Keratinocyte (primary cell): ENCODE results near the genes ATG9A and DES.

DNA sequence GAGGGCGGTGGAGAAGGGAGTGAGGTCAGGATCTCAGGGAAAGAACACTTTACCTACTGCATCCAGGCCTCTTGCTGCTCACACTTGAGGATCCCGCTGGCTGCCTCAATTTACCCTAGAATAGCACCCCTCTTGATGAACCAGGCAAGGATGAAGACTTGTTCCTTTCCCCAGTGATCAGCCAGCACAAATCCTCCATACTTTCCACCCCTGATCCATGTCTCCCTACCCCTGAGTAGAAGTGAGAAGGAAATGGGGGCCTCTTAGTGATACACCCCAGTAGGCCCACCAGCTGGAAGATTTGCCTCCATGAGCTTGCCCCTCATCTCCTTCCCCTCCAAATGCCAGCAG is 14.3 kb downstream of the WNT10A start:
CAGE:
- cytosol, long polyA minus RNA = no peak
- cytosol, long polyA plus RNA = no peak
- long polyA plus RNA = no peak
- nucleus, long polyA minus RNA = no peak
- nucleus, long polyA plus RNA = no peak

DNA sequence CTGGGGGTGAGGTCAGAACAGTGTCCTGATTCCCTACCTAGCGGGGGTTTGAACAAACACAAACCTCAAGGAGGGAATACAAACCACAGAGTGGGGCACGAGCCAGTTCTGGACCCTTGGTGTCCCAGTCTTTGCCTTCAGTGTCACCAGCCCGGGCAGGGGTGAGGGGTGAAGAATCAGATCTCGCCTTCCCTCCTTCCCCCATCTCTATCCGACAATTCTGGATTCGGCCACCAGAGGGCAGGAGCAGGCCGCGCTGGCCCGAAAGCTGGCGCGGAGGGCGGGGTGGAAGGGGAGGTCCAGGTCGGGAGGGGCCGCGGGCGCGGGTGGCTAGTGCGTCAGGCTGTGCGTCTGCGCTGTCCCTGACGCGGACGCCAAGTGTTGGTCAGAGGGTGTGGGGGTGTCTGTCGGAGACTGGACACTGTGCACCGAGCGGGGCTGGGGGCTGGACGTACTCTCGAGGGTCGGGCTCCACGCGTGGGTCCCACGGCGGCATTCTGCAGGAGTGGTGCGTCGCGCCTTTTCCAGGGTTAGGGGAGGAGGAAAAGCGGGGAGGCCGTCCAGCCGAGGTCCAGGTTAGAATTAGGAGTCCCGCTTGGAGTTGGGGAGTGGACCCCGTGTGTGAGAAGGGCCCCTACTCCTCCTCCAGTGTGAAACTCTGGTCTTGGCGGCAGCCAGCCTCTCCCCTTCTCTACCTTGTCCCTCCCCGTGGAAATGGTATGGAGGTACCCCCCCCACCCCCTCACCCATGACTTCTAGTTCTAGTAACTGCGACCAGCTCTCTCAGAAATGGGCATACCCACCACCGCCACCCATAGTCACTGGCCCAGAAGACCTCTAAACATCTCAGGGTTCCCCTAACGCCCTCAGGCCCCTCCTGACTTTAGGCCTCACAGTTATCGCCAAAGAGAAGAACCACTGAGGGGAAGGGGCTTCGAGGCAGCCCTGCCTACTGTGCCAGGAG is 3.0 kb upstream of the CRYBA2 start:
CAGE:
- cytosol, long polyA minus RNA = no peak
- cytosol, long polyA plus RNA = no peak
- long polyA plus RNA = no peak
- nucleus, long polyA minus RNA = no peak
- nucleus, long polyA plus RNA = no peak

DNA sequence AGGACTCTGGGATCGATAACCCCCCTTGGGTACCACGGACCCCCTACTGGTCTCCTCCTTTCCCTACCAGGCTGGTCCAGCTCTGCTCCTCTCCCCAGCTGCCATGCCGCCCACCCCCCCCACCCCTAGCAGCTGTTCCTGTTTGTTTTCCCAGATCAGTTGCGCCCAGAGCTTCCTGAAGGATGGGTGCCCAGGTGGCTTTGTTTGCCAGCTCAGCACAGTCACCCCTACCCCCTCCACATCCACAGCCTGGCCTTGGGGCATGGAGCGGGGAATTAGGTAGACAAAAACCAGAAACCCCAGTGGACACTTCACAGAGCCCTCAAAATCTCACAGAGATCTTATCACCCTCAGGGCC is 3.7 kb upstream of the CRYBA2 start:
CAGE:
- cytosol, long polyA minus RNA = no peak
- cytosol, long polyA plus RNA = no peak
- long polyA plus RNA = no peak
- nucleus, long polyA minus RNA = no peak
- nucleus, long polyA plus RNA = no peak

GRCh38 chr2:219058574-219059483 is 1.9 kb downstream of the IHH start:
CAGE:
- cytosol, long polyA minus RNA = no peak
- cytosol, long polyA plus RNA = no peak
- long polyA plus RNA = no peak
- nucleus, long polyA minus RNA = no peak
- nucleus, long polyA plus RNA = no peak

CAGE:
- cytosol, long polyA minus RNA = no peak
- cytosol, long polyA plus RNA = no peak
- long polyA plus RNA = no peak
- nucleus, long polyA minus RNA = no peak
- nucleus, long polyA plus RNA = no peak
Observed at GRCh38 chr2:219116677-219117473, 43.7 kb downstream of the NHEJ1 start.

GRCh38 chr2:219140791-219141098 is 19.9 kb downstream of the NHEJ1 start:
CAGE:
- cytosol, long polyA minus RNA = no peak
- cytosol, long polyA plus RNA = no peak
- long polyA plus RNA = no peak
- nucleus, long polyA minus RNA = no peak
- nucleus, long polyA plus RNA = no peak

CAGE:
- cytosol, long polyA minus RNA = no peak
- cytosol, long polyA plus RNA = no peak
- long polyA plus RNA = no peak
- nucleus, long polyA minus RNA = no peak
- nucleus, long polyA plus RNA = no peak
Observed at GRCh38 chr2:219159653-219160128, 924 bp downstream of the NHEJ1 start.

GRCh38 chr2:219177548-219177981 is 510 bp upstream of the RETREG2 start:
CAGE:
- cytosol, long polyA minus RNA = no peak
- cytosol, long polyA plus RNA = no peak
- long polyA plus RNA = no peak
- nucleus, long polyA minus RNA = no peak
- nucleus, long polyA plus RNA = no peak

GRCh38 chr2:219208119-219208715 is 1.6 kb downstream of the ZFAND2B start:
CAGE:
- cytosol, long polyA minus RNA = no peak
- cytosol, long polyA plus RNA = no peak
- long polyA plus RNA = no peak
- nucleus, long polyA minus RNA = no peak
- nucleus, long polyA plus RNA = no peak

DNA sequence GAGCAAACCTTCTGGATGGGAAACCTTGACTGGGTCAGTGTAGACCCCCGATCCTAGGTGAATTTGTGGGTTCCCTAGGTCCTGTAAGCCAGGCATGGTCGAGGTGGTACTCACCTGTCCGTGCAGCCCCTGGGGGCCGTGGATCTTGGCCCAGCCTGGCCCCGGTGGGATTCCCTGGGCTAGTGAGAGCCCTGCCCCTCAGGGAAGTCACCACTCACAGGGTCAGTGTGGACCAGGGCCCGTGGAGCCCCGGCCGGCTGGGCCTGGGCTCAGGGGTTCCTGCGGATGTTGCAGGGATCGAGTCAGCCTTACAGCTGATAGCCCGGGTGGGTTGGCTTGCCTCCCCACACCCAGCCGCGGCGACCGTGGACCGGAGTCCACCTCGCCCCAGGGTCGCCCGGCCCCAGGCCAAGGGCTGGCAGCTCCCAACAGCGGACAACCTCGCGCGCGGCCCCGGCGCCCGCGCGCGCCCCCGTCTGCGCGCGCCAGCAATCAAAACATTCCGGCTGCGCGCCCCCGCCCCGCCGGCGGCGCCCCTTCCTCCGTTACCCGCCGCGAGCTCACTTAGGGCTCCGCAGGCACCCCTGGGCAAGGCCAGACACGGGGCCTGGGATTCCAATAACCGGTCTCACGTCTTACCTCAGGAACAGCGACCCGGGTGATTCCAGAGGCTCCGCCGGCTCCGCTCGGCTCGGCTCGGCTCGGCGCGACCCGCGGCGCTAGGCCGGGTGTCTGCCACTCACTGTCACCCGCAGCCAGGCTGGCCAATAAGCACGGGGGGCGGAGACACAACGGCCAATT is at the start of gene ATG9A:
Gene ATG9A (minus strand): TSS at position 741 of the 801 bp plus-strand sequence.
CAGE:
- cytosol, long polyA minus RNA = start-site peak on the minus strand centred at position 703 of the sequence, 86 bp wide, 36 reads
- cytosol, long polyA plus RNA = start-site peak on the minus strand centred at position 678 of the sequence, 72 bp wide, 17 and 26 reads in 2 replicates
- long polyA plus RNA = start-site peak on the minus strand centred at position 692 of the sequence, 29 bp wide, 107 and 67 reads in 2 replicates
- nucleus, long polyA minus RNA = no peak
- nucleus, long polyA plus RNA = start-site peak on the minus strand centred at position 701 of the sequence, 52 bp wide, 63 and 34 reads in 2 replicates

GRCh38 chr2:219254868-219255342 is 1.2 kb upstream of the TUBA4A start:
CAGE:
- cytosol, long polyA minus RNA = no peak
- cytosol, long polyA plus RNA = no peak
- long polyA plus RNA = no peak
- nucleus, long polyA minus RNA = no peak
- nucleus, long polyA plus RNA = no peak

DNA sequence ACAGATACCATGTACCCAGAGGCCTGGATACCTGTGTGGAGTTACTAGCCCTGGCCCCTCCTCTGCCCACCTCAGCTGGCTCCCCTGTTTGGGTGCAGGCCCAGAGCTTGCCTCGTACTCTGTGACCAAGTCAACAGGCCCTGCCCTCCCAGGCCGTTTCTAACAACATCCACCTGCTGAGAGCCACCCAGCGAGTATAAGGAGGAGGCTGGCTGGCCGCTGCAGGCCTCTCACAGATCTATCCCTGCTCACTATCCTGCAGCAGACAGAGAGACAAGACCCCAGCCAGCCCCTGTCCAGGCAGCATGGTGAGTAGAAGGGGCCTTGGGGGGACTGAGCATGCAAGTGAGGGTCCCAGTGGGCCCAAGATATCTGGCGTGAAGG is 12.5 kb upstream of the TUBA4A start:
CAGE:
- cytosol, long polyA minus RNA = no peak
- cytosol, long polyA plus RNA = no peak
- long polyA plus RNA = no peak
- nucleus, long polyA minus RNA = no peak
- nucleus, long polyA plus RNA = no peak

CAGE:
- cytosol, long polyA minus RNA = no peak
- cytosol, long polyA plus RNA = no peak
- long polyA plus RNA = no peak
- nucleus, long polyA minus RNA = no peak
- nucleus, long polyA plus RNA = no peak
Observed at GRCh38 chr2:219277656-219278656, 1.2 kb upstream of the DNAJB2 start.

GRCh38 chr2:219285806-219287035 is 7.1 kb downstream of the DNAJB2 start:
CAGE:
- cytosol, long polyA minus RNA = no peak
- cytosol, long polyA plus RNA = no peak
- long polyA plus RNA = no peak
- nucleus, long polyA minus RNA = no peak
- nucleus, long polyA plus RNA = no peak

GRCh38 chr2:219289406-219290364 is 10.5 kb downstream of the DNAJB2 start:
CAGE:
- cytosol, long polyA minus RNA = no peak
- cytosol, long polyA plus RNA = no peak
- long polyA plus RNA = no peak
- nucleus, long polyA minus RNA = no peak
- nucleus, long polyA plus RNA = no peak

DNA sequence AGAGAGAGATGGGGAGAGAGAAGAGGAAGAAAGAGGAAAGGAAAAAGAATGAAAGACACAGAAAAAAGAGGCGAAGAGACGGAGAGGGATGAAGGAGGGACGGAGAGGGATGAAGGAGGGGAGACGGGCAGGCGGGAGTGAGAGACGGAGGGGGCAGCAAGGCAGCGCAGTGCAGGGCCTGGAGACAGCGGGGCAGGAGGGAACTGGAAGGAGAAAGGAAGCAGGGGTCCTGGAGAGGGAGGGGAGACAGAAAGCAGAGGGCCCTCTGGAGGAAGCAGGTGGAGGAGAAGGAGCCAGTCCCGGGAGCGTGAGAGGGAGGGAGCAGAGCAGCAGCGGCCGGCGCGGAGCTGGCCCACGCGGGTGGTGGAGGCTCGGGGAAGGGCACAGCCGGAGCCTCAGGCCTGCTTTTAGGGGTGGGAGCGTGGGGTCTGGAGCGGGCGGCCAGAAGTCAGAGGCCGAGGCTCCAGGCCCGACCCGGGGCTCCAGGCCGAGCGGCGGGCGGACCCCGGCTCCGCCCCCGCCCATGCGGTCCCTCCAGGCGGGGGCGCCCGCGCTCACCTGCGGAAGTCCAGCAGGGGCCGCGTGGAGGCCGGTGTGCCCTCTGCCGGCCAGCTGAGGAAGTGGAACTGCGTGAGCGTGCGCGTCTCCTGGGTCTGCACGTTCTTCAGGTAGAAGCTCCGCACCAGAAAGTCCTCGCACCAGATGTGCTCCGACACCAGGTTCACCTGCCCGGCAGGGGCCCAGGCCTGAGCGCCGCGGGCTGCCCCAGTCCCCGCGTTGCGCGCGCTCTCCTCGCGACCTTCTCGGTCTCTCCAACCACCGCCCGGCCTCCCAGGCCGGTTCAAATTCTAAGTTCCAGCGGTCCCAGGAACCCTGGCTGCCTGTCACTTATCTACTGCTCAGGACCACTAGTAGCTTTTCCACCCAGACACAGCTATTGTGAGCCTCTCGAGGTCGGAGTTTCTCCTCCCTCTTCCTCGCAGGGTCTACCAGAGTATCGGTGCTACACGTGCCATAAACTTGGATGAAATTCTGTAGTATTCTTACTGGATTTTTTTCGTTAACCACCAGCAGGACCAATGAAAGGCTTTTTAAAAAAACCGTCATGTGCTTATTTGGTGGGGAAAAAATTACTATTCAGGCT is 14.4 kb downstream of the PTPRN start:
CAGE:
- cytosol, long polyA minus RNA = no peak
- cytosol, long polyA plus RNA = no peak
- long polyA plus RNA = no peak
- nucleus, long polyA minus RNA = no peak
- nucleus, long polyA plus RNA = no peak

GRCh38 chr2:219307468-219307951 is 1.7 kb downstream of the PTPRN start:
CAGE:
- cytosol, long polyA minus RNA = no peak
- cytosol, long polyA plus RNA = no peak
- long polyA plus RNA = no peak
- nucleus, long polyA minus RNA = no peak
- nucleus, long polyA plus RNA = no peak

GRCh38 chr2:219417997-219419145 is at the start of gene DES:
DES (plus strand) TSS chr2:219418377.
CAGE:
- cytosol, long polyA minus RNA = no peak
- cytosol, long polyA plus RNA = no peak
- long polyA plus RNA = no peak
- nucleus, long polyA minus RNA = no peak
- nucleus, long polyA plus RNA = no peak

CAGE:
- cytosol, long polyA minus RNA = no peak
- cytosol, long polyA plus RNA = no peak
- long polyA plus RNA = no peak
- nucleus, long polyA minus RNA = no peak
- nucleus, long polyA plus RNA = no peak
Observed at GRCh38 chr2:219447091-219447915, 12.7 kb downstream of the SPEG start.

CAGE:
- cytosol, long polyA minus RNA = no peak
- cytosol, long polyA plus RNA = no peak
- long polyA plus RNA = no peak
- nucleus, long polyA minus RNA = no peak
- nucleus, long polyA plus RNA = no peak
Observed at GRCh38 chr2:219537960-219538574, 5.5 kb downstream of the CHPF start.